Esophagus squamous epithelium (tissue), 4 donors: Measurements from ENCODE around the gene ELL2.

DNA sequence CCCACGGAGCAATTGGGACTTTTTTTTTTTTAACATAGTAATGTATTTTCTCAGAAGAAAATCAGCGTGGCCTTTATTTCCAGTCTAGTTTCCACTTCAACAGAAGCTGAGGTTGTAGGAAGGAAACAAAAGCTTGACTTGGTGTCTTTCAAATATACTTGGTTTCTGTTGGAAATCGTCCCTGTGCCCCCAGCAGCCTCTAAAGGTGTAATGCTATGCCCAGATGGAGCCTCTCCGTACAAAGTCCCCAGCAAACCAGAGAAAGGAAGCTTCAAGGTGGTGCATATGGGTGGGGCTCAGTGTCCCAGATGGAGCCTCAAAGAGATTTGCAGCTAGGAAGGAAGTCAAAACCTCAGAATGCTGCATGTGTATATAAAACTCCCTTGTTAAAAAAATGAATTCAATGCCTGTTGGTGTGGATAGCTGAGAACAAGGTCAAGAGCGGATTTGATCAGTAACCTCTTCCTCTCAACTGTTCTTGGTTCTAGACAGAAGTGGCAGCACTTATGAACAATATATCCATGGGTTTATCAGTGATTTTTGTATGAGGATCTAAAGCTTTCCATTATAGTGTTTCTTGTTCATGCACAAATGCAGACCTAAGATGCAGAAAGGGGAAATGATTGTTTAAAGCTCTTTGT, 2.4 kb downstream of the GPR150 start:
- PRO-cap: no peak
- RAMPAGE, long total RNA, 4 experiments: no peak in any of the 4 experiments

DNA sequence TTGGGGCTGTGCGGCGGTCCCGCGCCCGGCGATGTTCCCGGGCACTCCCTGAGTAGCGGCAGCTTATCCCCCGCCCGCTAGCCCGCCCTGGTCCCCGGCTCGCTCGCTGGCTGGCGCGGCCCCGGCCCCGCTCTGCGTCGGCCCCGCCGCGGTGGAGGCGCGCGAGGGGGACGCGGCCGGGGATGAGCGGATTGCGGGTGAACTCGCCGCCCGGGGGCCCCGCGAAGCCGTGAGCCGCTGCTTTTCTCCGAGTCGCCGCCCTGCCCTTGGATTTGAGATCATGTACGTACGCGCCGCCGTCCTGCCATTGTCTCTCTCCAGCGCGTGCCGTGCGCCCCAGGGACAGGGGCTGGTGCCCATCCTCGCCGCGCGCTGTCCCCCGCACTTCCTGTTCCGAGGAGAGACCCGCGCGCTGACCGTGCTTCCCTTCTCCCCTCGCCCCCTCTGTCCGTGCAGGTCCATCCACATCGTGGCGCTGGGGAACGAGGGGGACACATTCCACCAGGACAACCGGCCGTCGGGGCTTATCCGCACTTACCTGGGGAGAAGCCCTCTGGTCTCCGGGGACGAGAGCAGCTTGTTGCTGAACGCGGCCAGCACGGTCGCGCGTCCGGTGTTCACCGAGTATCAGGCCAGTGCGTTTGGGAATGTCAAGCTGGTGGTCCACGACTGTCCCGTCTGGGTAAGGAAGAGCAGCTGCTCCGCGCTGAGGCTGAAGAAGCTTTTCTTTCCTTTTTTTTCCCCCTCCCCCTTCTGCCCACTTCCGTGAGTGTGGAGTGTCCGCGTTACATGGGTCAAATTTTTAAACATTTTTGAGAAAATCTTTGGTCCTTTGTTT, 486 bp downstream of the RHOBTB3 start:
- PRO-cap: bidirectional peak, plus-strand start at position 391 of the sequence, minus-strand start at position 390 of the sequence; bidirectional peak, plus-strand start at position 635 of the sequence, minus-strand start at position 637 of the sequence; bidirectional peak, plus-strand start outside the sequence, minus-strand start at position 701 of the sequence
- RAMPAGE, long total RNA, 4 experiments: start-site peak on the minus strand in 1 of 4 experiments, centred at position 671 of the sequence, 13 reads per replicate

- PRO-cap: unidirectional peak, minus-strand start at chr5:95734256
- RAMPAGE, long total RNA, 4 experiments: no peak in any of the 4 experiments
These were observed 2.7 kb downstream of the RHOBTB3 start for GRCh38 chr5:95733495-95734653.

DNA sequence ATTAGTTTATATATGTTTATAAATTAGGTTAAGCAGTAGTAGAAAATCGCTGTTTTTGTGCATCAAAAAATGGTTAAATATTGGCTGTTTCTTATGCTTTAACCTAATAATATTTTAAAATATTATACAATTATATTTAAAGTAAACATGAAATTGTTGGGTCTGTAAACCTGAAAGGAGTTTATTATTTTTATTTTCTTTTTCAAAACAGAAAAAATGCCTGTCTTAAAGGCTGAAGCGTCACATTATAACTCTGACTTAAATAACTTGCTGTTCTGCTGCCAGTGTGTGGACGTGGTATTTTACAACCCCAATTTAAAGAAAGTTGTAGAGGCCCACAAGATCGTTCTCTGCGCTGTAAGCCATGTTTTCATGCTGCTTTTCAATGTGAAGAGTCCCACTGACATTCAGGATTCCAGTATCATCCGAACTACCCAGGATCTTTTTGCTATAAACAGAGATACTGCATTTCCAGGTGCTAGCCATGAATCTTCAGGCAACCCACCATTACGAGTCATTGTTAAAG, 24.1 kb downstream of the RHOBTB3 start:
- PRO-cap: no peak
- RAMPAGE, long total RNA, 4 experiments: no peak in any of the 4 experiments

DNA sequence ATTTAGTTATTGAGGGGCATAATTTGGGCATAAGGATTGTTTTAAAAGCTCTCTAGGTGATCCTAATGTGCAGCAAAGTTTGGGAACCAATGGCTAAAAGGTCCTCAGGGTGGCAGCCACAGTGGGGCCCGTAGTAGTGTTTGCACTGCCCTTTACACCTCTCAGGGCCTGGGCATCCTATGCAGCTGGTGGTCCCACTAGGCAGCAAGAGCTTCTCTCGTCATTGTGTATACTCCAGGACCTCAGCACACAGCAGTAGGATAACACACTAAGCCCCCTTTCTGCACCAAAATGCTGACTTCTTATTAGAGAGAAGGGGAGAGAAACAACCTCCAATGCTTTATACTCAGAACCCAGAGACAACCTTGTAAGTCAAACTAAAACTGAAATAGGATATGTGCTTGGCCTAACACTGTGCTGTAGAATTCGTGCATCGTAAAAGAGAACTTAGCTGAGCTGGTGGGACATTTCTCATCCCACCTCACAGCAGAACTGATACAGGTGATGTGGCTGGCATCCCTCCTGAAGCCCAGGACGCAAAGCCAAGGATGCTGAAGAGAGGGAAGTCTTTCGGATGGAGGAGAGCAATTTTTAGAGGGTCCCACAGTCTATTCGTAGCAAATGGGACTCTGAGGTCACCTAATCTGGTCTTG, 1.2 kb downstream of the GLRX start:
- PRO-cap: no peak
- RAMPAGE, long total RNA, 4 experiments: no peak in any of the 4 experiments

DNA sequence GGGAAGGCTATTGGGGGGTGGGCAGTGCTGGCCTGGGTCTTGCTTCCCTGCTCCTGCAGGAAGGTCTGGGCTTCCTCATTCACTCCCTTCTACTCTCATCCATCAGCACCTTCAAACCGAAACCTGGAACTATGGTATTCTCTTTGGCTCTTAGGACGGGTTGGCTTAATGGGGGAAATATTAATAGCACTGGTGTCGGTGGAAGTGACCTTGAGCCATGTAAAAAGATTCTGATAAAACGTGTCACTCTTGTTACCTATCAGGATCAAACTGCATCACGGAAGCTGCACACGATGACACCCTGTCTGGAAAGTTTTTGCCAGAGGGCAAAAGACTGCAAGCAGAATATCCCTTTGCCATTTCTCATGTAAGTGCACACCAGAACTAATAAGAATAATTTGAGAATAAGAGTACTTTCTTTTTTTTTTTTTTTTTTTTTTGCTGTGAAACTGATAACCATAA, 34.1 kb upstream of the GLRX start:
- PRO-cap: no peak
- RAMPAGE, long total RNA, 4 experiments: no peak in any of the 4 experiments

DNA sequence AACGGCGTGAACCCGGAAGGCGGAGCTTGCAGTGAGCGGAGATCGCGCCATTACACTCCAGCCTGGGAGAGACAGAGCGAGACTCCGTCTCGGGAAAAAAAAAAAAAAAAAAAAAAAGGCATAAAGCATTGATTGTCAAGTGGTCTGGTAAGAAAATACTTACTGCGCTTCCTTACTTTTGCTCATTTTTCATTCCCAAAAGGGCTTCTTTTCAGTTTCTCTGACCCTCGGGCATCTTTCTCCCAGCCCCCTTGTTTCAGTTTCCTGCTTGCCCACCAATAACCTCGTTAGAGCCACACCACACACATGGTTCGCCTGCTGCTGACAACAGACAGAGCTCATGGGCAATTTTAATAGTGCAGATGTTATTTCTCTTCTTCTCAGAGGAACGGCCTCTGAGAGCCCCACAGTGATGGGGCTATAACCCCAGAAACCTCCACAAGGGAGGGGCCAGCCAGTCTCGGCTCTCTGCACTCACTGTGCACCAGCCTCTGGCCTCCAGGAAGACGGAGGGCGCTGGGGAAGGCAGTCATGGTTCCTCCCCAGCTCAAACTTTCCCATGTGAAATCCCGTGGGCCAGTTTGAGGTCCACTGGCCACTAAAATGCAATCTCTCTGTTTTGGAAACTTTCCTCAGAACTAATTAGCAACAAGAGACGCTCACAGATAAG, 55.6 kb upstream of the GLRX start:
- PRO-cap: no peak
- RAMPAGE, long total RNA, 4 experiments: no peak in any of the 4 experiments

GRCh38 chr5:95884017-95884610, 61.6 kb upstream of the GLRX start:
- PRO-cap: unidirectional peak, minus-strand start at chr5:95884125
- RAMPAGE, long total RNA, 4 experiments: no peak in any of the 4 experiments

GRCh38 chr5:95934039-95934784, 27.4 kb downstream of the ELL2 start:
- PRO-cap: no peak
- RAMPAGE, long total RNA, 4 experiments: no peak in any of the 4 experiments

GRCh38 chr5:95958824-95959459, 2.7 kb downstream of the ELL2 start:
- PRO-cap: no peak
- RAMPAGE, long total RNA, 4 experiments: no peak in any of the 4 experiments

DNA sequence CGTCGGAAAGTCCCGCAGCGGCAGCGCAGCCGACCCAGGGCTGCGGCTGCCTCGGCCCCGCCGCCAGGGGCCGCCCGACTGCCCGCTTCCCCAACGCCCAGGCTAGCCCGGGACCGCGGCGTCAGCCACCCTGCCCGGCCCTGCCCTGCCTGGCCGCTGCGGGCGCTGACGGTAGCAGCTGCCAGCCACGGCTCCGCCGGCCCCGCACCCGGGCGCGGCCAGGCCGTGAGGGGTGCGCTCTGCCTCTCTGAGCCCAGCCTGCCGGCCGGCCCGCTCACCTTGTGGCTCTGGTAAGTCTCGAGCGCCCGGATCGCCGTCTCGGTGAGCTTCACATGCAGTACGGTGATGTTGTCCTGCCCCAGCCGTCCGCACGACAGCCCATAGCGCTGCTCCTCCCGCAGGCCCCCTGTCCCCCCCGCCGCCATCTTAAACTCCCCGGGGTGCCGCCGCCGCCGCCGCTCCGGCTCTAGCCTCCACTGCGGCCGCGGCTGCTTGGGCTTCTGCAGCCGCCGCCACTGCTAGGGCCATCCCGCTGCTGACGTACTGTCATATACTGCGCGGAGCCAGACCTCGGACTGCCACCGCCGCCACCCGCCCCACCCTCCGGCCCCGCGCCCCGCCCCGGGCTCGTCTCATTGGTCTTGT, at the start of gene ELL2:
TSS of gene ELL2 (minus strand) at position 555 of the 645 bp plus-strand sequence.
- PRO-cap: bidirectional peak, plus-strand start at position 193 of the sequence, minus-strand start at position 53 of the sequence; unidirectional peak, minus-strand start at position 283 of the sequence; unidirectional peak, minus-strand start at position 334 of the sequence; bidirectional peak, plus-strand start outside the sequence, minus-strand start at position 545 of the sequence
- RAMPAGE, long total RNA, 4 experiments: start-site peak on the plus strand in 1 of 4 experiments, centred at position 185 of the sequence, 5 reads per replicate; start-site peak on the minus strand in 3 of 4 experiments, centred at positions 539 to 548 of the sequence, 88 to 859 reads per replicate

- PRO-cap: no peak
- RAMPAGE, long total RNA, 4 experiments: no peak in any of the 4 experiments
These were observed 189.9 kb downstream of the PCSK1 start for GRCh38 chr5:96243140-96243570.

- PRO-cap: bidirectional peak, plus-strand start at chr5:96338916, minus-strand start at chr5:96338794
- RAMPAGE, long total RNA, 4 experiments: no peak in any of the 4 experiments
These were observed 94.5 kb downstream of the PCSK1 start for GRCh38 chr5:96338363-96339207.

GRCh38 chr5:96408097-96408800, 24.8 kb downstream of the PCSK1 start:
- PRO-cap: bidirectional peak, plus-strand start at chr5:96408411, minus-strand start at chr5:96408305
- RAMPAGE, long total RNA, 4 experiments: no peak in any of the 4 experiments

- PRO-cap: no peak
- RAMPAGE, long total RNA, 4 experiments: no peak in any of the 4 experiments
These were observed 79.8 kb upstream of the CAST start for GRCh38 chr5:96582273-96582876.

DNA sequence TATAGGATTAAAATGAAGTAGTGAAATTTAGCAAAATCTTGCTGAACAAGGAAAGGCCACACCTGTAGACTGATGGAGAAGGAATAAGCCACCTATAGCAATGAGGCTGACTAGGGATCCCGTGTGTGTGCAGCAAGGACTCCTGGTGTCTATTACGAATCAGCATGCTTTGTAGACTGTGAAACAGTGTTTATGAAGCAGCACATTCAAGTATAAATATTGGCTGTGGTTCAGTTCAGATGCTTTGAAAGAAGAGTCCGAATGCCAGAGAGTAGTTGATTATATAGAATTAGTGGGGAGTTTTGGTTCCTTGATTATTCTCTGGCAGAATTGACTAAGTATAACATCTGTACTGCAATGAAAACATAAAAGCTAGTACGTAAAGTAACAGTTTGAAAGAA, 41.8 kb downstream of the CAST start:
- PRO-cap: no peak
- RAMPAGE, long total RNA, 4 experiments: no peak in any of the 4 experiments

DNA sequence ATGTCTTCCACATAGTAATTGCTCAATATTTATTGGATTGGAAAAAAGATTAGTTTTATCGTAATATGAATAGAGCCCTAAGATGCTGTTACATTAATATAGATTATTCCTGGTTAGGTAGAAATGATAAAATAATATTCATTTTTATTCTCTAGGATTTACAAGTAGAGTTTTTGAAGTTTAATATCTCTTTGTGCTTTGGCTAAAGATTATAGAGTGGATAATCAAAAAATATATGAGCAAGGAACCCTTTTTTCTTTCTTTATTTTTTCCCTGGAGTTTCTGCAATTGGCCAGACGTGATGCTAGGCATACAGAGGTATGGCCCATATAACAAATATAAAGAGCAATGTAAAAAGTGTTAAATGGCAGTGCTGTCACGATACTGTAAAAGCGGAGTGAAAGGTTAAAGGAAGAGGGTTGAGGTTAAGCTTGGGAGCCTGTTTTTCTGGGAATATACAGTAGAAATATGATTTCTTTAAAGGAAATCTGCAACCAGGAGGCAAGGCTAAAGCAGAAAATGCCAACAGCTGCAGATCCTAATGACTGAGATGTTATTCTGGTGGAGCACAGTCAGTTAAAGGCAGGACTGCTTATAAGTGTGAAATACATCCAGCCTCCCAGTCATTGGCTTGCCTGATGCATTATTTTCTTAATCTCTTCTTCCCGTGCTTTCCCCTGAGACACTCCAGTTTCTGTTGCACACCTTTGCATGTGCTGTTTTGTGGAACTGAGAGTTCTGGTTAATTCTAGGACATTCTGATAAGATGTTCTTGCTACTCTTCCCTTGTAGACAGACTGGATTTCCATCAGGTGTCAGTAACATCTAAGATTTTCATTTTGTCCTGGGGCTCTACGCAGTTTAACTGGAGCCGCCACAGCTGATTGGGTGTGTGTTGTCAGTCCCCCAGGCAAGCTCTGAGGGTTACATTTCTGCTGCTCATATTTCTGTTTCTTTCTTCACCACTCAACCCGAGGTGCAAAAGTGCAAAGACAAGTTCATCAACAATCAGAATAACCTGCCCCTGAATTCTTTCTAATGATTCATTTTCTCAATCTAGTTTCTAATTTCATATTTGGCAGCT, 44.2 kb downstream of the CAST start:
- PRO-cap: unidirectional peak, minus-strand start at position 552 of the sequence; unidirectional peak, minus-strand start at position 919 of the sequence
- RAMPAGE, long total RNA, 4 experiments: no peak in any of the 4 experiments

DNA sequence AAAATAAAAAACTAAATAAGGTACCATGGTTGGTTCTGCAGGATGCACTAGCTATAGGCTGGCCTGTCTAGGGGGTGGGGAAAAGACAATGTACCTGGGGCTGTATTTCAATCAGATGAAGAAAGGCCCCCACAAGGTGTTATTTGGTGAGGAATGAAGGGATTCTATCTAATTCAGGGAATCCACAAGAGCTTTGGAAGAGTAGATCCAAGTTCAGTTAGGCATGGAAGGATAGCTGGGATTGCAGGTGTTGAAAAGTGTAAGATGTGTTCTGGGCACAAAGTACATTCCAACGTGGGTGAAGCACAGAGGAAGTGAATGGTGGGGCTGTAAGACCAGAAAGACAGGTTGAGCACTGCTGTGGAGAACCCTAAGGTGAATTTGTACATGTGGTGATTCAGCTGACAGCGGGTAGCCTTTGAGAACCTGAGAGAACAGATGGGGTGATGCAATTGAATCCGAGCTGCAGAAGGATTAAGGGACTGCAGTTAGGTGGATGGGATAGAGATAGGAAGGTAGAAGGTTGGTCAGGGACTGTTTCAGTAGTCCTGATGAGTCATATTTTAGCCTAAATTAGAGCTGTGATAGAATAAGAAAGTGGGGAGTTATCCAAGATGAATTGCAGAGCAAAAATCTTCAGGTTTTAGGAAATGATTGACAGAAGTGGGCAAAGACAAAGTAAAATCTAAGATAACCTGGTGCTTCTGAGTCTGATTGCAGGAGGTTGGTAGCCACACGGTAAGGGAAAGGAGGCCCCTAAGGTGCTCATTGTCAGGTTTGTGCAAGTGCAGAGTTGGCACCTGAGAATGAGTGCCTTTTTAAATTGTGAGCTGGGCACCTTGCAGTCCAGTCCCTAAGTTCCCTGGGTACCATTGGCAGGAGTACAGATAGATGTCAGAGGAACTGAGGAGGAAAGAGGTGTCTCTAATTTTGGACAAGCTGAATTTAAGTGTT, 72.0 kb downstream of the CAST start:
- PRO-cap: bidirectional peak, plus-strand start at position 468 of the sequence, minus-strand start at position 345 of the sequence
- RAMPAGE, long total RNA, 4 experiments: no peak in any of the 4 experiments

DNA sequence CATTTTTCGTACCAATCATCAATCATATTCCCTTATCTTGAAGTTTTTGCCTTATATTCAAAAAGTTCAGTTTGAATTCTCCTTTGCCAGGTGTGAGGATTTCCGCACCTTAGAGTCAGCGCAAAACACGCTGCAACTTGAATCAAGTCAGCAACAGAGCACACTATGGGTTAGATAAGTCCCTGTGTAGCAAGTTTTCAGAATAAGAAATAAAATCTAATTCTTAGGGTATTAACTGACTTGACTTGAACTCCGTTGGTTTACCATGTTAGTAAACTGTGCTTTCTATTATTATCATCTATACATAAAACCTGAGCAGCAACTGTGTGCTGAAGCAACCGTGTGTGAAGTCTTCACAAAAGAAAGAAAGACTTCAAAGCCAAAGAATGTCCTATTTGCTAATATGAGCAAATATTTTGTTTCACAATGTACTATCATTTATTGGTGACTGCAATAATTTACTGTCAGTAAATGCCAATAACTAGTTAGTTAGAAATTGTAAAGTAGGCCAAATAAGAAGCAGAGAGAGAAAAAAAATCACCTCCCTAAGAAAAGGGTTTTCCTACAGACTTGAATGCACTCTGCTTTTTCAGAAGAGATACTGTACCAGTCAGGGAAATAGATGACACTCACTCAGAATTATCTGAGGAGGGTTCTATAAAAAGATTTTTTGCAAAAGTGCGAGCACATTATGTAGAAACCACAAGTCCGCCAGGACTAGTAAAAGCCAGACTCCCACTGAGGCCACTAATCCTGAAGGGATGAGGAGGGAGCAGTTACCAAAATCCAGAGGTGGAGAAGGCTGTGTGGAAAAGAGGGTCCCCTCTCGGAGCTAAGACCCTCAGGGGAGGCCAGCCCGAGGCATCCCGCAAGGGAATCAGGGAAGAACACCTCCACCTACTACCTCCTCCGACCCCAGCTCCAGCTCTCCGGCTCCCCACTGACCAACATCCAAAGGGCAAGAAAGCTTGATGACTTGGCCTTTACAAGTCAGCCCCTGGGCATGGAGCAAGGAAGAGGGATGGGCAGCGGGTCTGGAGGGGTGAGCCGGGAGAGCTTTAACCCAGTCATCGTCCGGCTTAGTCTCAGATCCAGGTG, 32.5 kb downstream of the ERAP1 start:
- PRO-cap: no peak
- RAMPAGE, long total RNA, 4 experiments: no peak in any of the 4 experiments

- PRO-cap: bidirectional peak, plus-strand start at chr5:96936717, minus-strand start at chr5:96936539; unidirectional peak, minus-strand start at chr5:96937033
- RAMPAGE, long total RNA, 4 experiments: no peak in any of the 4 experiments
These were observed 693 bp downstream of the LNPEP start for GRCh38 chr5:96936182-96937363.